ENCODE results near the gene GTDC1.

GRCh38 chr2:135983662-135984167 is 1.7 kb downstream of the DARS1 start:
- PRO-cap = no peak

GRCh38 chr2:136116915-136117862 is 760 bp downstream of the CXCR4 start:
- PRO-cap = no peak

GRCh38 chr2:136133142-136133784 is 15.3 kb upstream of the CXCR4 start:
- PRO-cap = no peak

GRCh38 chr2:136135803-136136714 is 18.1 kb upstream of the CXCR4 start:
- PRO-cap = no peak

GRCh38 chr2:136213758-136214740 is 96.1 kb upstream of the CXCR4 start:
- PRO-cap = no peak

- PRO-cap = no peak
Observed at GRCh38 chr2:136423430-136423955, 305.5 kb upstream of the CXCR4 start.

DNA sequence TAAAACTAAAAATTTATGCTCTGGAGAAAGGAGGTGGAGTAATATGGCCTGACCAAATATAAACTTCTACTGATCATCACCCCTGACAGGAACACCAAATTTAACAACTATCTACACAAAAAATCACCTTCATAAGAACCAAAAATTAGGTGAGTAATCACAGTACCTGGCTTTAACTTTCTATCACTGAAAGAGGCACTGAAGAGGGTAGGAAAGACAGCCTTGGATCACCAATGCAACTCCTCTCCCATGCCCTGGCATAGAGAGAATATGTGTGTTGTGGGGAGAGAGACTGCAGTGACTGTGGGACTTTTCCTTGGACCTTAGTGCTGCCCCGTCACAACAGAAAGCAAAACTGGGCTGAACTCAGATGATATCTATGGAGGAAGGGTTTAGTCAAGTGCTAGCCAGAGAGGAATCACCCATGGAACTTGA is 106.1 kb upstream of the SPOPL start:
- PRO-cap = no peak

- PRO-cap = no peak
Observed at GRCh38 chr2:140785727-140786336, 1345.0 kb downstream of the LRP1B start.

GRCh38 chr2:142695264-142695753 is 182.2 kb upstream of the KYNU start:
- PRO-cap = no peak

- PRO-cap = no peak
Observed at GRCh38 chr2:142870534-142870963, 6.9 kb upstream of the KYNU start.

GRCh38 chr2:143040341-143040745 is 88.9 kb upstream of the ARHGAP15 start:
- PRO-cap = no peak

- PRO-cap = no peak
Observed at GRCh38 chr2:143132160-143132794, 3.1 kb downstream of the ARHGAP15 start.

DNA sequence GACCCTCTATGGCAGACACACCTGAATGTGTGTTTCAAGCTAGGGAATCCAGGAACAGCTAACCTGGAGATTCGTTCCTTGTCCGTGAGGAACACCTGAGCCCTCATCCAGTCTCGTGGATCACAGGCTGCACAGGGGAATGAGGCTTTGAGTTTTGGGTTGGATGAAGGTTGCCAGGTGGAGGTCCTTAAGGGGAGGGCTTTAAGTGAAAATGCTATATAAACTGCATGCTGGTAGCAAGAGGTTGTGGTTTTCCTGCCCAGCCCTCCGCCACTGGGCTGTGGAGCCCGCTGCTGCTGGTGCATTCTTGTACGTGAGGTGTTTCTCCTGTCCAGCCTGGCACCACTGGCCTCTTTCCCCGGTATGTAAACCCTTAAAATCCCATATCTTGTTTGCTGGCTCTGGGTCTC is 117.8 kb downstream of the ARHGAP15 start:
- PRO-cap = no peak

DNA sequence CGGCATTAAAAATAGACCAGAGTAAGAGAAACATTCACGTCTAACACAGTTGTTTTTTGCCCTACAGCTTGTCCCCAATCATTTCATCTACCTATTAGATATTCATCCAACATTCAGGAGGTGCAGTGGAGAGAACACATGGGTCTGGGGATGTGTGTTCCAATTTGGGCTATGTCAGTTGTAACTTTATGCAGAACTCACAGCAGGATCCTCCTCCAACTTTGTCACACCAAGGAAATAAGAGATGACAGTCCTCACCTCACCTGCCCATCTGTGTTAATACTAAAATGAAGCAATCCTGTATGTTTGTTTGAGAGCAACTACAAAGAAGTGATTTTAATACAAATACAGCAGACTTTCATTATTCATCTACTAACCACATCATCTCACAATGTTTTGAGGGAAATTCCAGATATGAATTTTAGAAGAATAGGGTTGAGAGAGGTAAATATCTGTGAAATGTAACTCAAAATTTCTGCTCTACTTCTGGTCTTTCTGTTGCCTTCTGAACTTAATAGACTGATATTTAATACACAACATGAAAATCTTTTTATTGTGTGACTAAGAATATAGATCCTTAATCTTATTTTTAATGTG is 126.7 kb downstream of the ARHGAP15 start:
- PRO-cap = no peak

- PRO-cap = no peak
Observed at GRCh38 chr2:143261737-143262424, 132.7 kb downstream of the ARHGAP15 start.

GRCh38 chr2:143937219-143938050 is 394.9 kb downstream of the GTDC1 start:
- PRO-cap = no peak

GRCh38 chr2:143938051-143938474 is 394.2 kb downstream of the GTDC1 start:
- PRO-cap = no peak

DNA sequence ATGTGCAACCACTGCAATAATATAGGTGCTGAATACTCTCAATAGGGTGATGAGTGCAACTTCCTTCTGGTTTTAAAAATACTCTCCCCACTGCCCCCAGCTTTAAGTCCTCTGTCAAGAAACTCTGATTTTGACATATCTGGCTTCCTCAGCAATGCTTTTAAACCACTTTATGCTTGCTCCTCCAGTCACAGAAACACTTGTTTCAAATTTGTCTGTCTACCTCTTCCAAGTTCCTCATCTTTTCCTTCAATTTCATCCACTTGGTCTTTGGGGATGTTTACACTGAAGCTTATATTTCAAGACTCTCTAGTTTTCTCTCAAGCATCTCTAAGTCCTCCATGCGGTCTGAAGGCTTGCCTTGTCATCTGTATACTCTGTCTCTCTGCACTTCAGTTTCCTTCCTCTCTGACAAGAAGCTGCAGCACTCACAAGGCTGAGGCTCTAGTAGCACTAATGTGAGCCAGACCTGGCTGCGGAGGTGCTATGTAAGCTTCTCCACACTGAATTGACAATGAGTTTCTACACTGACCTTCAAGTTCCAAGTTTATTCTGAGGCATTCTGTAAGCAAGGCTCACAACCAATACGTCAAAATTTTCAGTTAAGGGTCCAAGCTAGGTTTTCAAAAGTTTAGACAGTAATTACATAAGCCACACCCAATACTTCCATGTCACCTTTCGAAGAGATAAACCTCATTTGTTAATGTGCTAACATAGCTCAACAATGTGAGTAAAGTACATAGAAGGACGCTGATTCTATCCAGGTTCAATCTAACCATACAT is 234.5 kb downstream of the GTDC1 start:
- PRO-cap = no peak

DNA sequence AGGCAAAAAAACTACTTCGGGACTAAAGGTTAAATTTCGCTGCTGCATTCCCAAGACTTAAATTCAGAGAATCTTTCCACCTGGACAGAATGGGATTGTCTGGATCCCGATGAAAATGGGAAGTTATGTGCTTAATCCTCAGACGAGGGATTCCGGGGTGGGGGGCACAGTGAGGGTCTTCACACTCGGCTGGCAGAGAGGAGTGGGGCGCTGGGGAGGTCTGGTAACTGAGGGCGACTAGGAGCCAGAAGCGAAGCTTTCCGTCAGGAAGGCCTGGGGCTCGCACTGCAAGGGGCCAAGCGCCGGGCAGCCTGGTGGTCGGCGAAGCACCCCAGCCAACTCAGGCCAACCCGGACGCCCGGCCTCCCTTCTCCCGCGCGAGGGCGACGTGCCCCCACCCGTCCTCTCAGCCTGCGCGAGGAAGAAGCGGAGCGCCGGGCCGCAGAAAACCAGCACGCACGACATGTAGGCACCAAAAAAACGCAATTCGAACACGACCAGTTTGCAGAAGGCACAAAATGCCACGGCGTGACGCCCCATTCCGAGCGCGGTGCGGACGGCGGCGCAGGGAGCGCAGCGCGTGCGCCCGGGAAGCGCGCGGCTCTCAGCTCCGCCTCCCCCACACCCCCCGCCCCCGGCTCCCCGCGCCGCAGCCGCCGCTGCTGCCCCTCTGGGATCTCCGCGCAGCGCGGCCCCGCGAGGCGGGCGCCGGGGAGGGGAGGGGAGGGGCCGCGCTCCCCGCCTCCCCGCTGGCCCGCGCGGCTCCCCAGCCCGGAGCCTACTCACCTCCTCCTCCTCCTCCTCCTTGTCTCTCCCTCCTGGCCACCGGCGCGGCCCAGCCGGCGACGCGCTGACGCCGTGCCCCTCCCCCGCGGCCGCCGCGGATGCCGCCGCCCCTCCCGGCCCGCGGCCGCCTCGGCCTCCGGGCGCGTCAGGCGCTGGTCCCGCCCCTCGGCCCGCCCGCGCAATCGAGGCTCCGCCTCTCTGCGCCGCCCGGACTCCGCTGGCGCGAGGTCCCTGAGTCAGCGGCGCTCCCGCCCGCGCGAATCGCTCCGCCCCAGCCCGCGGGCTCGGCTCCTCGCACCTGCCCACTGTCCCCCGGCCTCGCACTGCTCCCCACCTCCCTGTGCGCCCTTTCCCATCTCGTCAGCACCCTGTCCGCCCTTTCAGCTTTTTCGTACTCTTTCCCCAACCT is at the start of gene GTDC1:
TSS of gene GTDC1 (minus strand) at position 860 of the 1,195 bp plus-strand sequence.
- PRO-cap = bidirectional peak, plus-strand start at position 539 of the sequence, minus-strand start at position 481 of the sequence; bidirectional peak, plus-strand start at position 1,060 of the sequence, minus-strand start at position 780 of the sequence

- PRO-cap = no peak
Observed at GRCh38 chr2:144379937-144380479, 47.7 kb upstream of the GTDC1 start.

Data from left common carotid artery plus branches (tissue), 1 donor.